Cardiac atrium fibroblast (primary cell): ENCODE measurements around the gene KIF7.

- RAMPAGE, long total RNA: no peak
These were observed 101.7 kb downstream of the KLHL25 start for GRCh38 chr15:85692798-85693709.

- RAMPAGE, long total RNA: no peak
These were observed 23.2 kb downstream of the KLHL25 start for GRCh38 chr15:85771115-85772309.

DNA sequence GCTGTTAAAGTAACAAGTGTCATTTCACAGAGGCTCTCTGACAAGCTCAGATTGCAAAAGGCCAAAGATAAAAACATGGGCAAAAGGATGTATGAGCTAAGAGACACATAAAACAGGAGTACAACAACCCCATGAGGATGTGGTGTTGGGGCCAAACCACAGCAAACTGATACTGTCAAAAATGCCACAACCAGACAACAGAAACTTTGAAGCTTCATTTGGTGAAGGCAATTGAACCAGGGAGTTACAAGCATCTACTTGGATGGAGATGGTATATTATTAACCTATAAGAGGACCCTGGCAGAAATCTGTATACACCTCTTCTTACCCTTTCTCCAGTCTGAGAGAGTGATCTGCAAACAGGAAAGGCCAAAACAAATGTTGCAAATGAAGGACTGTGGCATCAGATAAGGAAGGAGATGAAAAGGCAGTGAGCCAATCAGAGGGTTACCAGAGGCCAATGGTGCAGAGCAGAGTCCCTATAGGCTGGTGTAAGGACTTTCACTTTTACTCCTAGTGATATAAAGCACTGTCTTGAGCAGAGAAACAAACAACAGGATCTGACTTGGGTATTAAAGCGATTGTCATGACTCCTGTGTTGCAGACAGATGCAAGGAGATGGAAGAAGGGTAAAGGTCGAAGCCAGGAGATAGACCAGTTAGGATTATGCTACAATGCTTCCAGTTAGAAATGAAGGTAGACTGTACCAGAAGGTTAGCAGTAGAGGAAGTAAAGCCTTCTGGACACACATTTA lies 659.0 kb downstream of the NTRK3 start:
- RAMPAGE, long total RNA: no peak

DNA sequence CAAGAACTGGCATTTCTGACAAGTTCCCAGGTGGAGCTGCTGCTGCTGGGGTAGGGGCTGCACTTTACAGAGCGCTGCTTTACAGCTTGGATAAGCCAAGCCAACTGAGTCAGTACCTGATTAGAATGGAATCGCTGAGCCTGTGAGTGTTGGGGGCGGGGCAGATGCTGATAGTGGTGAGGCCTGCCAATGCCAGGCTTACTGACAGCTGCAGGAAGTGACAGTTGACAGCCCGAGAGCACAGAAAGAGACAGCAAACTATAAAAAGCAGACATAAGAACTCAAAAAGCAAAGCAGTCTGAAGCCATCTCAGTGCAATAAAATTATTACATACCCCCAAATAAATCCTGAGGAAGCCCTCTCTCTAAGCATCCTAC lies 64.8 kb downstream of the MRPL46 start:
- RAMPAGE, long total RNA: no peak

DNA sequence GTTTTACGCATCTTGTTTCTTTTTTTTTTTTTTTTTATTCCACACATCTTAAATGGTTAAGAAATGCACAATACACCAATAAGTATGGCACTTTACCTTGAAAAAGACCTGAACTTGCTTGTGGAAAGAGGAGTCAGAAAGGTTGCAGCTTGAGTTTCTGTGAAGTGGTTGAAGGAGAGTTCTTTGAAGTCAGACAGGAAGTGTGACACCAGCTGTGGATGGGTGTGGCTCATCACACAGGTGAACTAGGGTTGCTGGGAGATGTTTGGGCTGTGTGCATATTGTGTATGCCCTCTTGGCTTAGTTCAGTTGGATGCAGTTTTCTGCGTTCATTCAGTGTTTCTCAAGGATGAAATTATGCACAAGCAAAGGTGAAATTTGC lies 6.3 kb downstream of the AEN start:
- RAMPAGE, long total RNA: no peak

GRCh38 chr15:88649191-88649784 lies 10.5 kb downstream of the ISG20 start:
- RAMPAGE, long total RNA: no peak

DNA sequence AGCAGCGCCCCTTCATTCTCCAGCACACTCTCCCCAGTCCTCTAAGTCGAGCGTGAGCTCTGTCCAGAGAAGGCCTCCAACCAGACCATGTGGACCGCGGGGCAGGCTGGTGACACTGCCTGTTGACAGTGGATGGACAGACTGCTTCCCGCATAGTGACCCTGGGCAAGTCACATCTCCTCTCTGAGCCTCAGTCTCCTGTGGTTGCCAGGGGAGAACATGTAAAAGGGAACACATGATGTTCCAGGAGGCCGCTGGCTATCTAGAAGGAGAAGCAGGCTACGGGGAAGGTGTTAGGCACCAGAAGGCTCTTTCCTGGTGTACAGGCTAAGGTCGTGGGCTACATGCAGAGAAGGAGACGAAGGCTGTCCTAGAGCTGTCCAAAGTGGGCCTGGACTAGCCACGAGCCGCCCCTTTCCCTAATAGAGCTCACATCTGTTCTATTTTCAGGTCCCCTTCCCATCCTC lies 11.0 kb downstream of the ISG20 start:
- RAMPAGE, long total RNA: no peak

- RAMPAGE, long total RNA: no peak
These were observed 56.9 kb downstream of the ISG20 start for GRCh38 chr15:88695786-88696054.

- RAMPAGE, long total RNA: no peak
These were observed 8.6 kb downstream of the MFGE8 start for GRCh38 chr15:88904482-88905084.

GRCh38 chr15:88905284-88905993 lies 7.7 kb downstream of the MFGE8 start:
- RAMPAGE, long total RNA: no peak

DNA sequence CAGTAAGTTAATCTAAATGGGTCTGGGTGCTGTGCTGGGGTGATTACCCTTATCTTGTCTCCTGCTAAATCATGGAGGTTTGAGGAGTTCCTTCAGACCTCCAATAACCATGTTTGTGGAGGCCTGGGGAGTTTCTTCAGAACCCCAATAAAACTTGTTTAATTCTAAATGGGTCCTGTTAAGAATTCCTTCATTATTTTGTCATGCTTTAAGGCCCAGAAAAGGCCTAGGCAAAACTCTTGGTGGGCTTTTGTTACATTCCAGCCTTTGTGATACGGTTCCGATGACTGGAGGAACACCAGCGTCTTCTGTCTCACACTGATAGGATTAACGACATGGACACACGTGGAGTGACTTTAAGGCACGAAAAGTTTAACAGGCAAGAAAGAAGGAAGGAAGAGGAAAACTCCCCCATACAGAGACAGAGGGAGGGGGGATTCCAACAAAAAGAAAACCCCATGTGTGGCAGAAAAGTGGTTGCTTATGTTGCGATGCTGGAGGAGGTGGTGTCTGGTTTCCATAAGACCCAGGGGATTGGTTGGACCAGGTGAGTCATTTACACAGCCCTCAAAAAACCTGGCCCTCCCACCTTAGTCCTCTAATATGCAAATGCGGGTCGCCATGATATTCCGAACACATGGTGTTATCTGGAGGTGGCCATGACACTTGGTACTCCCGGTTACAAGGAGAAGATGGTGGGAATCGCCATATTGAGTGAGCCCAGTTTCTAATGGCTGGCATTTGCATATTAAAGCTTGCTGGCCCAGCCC lies 72.6 kb upstream of the MFGE8 start:
- RAMPAGE, long total RNA: no peak

GRCh38 chr15:89103991-89104969 lies 16.0 kb downstream of the ABHD2 start:
- RAMPAGE, long total RNA: no peak

- RAMPAGE, long total RNA: no peak
These were observed 16.9 kb downstream of the ABHD2 start for GRCh38 chr15:89105097-89105549.

GRCh38 chr15:89122426-89122753 lies 34.1 kb downstream of the ABHD2 start:
- RAMPAGE, long total RNA: no peak

DNA sequence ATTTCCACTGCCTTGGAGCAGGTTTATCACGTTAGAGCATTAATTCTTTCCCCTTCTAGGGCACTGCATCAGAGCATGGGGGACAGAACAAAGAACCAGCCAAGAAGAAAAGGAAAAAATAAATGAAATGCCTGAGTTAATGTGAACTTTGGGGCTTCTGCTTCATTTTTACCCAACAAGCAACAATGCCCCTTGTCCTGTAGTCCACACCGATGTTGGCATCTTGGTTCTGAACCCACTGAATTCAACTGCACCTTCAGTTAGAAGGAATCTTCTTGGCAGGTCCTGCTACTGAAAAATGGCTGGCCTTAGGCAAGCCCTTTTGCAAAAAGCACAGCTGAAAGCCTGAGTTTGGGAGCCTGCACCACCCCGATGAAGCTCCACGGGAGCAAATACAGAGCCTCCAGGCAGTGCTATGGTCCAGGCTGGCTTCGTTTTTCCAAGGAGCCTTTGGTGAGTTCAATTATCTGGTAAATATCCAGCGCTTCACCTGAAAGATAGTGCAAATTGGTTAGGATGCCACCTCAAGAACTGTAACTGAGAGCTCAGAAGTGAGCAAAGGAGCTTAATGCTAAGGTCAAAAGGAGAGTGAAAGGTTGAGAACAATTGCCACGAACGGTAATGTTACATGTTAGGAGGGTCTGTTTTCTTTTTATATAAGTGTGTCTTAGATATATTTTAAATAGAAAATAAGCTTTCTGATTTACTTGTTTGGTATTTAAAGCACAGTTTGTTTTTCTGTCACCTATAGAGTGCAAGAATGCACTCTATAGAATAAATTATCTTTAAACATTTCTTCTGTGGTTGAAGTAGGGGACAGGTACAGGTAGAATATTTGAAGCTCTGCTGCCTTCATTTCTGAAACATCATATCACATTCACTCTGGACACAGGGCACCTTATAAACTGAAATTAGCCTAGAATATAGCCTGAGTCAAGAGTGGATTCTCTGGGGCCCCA lies 18.0 kb downstream of the POLG start:
- RAMPAGE, long total RNA: no peak

DNA sequence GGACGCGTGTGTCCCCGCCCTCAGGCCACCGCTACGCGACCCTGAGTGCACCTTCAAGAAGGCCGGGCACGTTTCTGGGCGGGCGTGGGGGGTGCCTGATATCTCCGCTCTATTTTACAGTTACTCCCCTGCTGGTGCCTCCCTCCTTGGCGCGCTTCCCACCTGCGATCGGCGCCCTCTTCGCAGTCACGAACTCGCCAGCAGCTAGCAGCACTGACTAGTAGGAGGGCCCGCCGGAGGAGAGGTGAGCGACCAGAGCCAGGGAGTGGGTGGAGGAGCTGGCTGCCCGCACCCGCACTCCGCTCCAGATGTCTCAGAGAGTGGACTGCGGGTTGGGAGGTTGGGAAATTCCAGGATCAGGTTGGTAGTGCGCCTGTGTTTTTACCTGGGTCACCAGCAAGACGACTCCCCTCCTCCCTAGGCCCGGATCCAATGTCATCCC lies 43.3 kb upstream of the POLG start:
- RAMPAGE, long total RNA: no peak

GRCh38 chr15:89654834-89655920 lies at the start of gene KIF7:
TSS of gene KIF7 (minus strand) at chr15:89655467.
- RAMPAGE, long total RNA: no peak

DNA sequence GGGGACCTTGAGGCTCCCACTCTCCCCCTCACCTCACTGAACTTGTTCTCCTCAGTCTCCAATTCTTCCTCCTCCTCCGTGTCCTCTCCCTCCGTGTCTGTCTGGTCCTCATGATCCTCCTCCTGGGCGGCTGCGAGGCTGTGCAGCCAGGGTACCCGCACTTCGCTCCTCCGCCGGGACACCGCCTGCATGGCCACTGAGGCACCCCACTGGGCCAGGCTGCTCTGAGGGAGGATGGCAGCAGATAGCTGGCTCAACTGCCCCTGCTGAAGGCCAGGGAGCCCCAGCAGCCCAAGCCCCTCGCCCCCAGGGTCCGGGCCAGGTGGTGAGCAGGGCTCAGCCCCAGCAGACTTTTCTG lies 11.6 kb downstream of the PLIN1 start:
- RAMPAGE, long total RNA: no peak

DNA sequence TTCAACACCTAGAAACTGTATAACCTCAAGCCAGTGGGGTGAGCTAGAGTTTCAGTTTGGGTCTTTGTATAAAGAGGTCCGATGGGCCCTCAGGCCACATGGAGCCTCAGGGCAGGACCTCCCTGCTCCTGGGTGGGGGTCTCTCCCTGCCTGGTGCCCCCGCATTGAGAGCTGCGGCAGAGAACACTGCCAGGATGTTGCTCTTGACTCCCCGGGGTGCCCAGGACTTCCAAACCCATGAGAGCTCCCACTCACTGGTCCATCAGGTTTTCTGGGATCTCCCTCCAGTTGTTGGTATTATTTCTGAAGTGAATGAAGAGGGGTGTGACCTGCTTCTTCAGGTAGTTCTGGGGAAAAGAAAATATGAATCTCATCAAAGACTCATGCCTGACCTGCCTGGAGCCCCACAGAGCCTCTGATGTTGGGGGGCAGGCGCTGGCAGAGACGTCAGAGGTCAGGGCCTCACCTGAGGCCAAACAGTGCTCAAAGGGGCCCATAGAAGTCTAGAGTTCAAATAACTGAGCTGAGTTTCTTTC lies 16.7 kb downstream of the MESP2 start:
- RAMPAGE, long total RNA: no peak

- RAMPAGE, long total RNA: no peak
These were observed 20.1 kb upstream of the ANPEP start for GRCh38 chr15:89834734-89835232.